Right common carotid artery plus branches (tissue), 1 donor: ENCODE measurements around a stretch of chr3.

DNA sequence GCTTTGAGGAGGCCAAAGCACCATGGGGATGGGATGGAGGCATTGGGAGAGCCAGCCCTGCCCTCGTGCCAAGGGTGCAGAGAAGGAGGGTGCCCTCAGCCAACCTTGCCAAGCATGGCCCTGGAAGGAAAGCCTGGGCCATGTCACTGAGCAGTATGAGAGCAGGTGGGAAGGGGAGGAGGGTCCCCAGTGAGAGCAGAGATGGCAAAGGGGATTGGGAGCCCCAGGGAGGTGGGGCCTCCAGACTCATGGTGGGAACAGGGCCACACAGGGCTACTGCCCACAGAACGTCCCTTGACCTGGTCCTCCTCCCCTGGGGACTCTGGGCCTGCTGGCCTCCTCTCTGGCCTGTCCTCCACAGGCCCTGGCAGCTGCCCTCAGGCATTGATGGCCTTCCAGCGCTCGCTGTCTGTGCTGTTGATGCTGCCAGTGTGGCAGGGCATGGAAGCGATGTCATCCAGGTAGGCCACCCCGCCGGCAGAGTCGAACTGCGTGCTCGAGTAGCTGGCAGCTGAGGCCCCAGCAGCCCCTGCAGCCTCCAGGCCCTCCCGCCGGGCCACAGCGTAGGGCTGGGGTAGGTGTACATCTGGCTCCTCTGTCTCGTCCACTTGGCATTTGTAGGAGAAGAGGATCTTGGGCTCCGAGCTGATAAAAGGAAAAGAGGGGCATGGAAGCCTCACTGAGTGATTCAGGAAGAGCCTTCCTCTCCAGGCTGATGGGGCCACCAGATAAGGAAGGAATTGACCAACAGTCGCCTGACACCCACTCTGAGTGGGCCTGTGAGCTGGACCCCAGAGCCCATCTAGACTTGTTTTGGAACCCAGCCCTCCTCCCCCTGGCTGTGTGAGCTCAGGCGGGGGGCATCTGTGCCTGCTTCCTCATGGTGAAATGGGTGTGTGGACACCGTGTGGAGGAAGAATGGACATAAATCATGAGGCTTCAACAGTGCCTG is 17.1 kb downstream of the TPRA1 start:
- PRO-cap = no peak

- PRO-cap = no peak
Observed at GRCh38 chr3:127588825-127589583, 1.5 kb downstream of the TPRA1 start.

GRCh38 chr3:127589584-127590050 is 916 bp downstream of the TPRA1 start:
- PRO-cap = no peak

GRCh38 chr3:127680261-127680888 is 7.6 kb downstream of the ABTB1 start:
- PRO-cap = no peak

DNA sequence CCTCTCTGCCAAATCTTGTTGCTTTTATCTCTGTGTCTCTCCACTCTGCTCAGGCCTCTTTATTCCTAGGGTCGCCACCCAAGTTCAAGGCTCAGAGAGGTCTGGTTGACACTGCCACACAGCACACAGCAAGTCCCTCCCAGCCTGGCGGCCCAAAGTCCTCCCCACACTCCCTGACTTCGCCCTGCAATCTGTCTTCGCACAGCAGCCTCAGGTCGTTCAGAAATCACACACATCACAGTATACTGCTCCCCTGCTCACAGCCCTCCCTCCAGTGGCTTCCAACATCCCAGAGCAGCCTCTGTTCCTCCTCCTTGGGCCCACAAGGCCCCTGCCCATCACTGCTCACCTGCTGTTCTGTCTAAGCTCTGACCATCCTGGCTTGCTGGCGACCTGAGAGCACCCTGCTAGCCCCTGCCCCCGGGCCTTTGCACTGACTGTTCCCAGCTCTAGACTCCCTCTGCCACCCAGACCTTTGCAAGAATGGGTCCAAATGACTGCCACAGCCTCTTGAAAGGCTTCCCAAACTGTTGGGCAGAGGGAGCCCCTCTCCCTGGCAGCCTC is 48.4 kb downstream of the MGLL start:
- PRO-cap = no peak

GRCh38 chr3:127791519-127791926 is 30.8 kb downstream of the MGLL start:
- PRO-cap = no peak

DNA sequence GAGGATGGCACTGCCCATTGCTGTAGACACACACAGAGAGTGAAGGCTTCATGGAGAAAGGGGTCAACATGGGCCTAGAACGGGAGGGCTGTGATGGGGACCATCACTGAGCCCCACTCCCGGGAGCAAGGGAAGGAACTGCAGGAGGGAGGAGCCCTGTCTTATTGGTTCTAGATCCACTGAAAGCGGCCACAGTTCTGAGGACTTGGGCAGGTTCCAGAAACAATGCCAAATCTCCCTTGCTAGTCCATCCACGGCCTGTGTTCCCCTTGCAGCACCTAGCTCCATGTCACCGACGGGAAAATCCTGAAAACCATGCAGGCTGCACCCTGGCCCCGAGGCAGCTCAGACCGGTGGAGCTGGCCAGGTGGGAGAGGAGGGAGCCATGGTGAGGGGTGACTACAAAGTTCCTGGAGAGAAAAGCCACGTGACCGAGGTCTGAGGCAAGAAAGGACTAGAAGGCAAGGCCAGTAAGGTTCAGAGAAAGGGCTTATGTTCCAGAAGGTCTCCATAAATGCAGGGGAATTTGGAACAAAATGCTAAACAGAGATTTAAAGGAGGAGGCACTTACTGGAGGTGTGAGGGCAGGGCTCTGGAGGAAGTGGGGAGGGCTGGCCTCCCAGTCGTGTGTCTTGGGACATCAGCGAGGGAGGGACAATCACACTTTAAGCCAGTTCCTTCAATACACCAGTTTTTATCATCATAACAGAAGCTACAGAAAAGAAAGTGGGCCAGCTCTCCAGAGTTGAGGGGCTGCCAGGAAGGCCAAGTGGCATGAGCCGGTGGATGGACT is 5.4 kb downstream of the MGLL start:
- PRO-cap = no peak

GRCh38 chr3:127821514-127822068 is 724 bp downstream of the MGLL start:
- PRO-cap = bidirectional peak, plus-strand start at chr3:127821633, minus-strand start at chr3:127821615

GRCh38 chr3:127823295-127823520 is 893 bp upstream of the MGLL start:
- PRO-cap = no peak

DNA sequence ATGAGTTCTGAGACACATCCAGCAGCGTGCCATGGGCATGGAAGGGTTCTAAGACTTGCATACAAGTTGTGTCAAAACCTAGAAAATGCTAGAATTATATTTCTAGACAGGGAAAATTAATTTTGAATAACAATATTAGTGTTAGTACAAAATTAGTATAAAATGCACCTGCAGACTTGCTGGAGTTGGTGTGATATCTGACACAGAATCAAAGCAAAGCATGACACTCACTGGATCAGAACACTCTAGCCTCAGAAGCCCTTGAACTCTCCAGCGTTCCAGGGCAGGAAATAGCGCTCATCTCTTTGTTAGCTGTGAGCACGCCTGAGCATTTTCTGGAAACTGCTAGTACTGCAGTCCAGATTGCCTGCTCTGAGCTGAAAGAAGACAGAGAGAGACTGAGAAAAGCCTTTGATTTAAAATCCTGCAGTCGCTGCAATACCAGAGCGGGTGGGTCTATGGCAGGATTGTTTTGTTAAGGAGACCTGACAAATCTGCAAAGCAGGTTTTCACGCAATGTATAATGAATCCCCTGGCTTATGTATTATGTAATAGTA is 25.7 kb upstream of the MGLL start:
- PRO-cap = no peak

GRCh38 chr3:128010133-128010872 is 41.9 kb upstream of the SEC61A1 start:
- PRO-cap = no peak

- PRO-cap = no peak
Observed at GRCh38 chr3:128050446-128051095, 1.7 kb upstream of the SEC61A1 start.

DNA sequence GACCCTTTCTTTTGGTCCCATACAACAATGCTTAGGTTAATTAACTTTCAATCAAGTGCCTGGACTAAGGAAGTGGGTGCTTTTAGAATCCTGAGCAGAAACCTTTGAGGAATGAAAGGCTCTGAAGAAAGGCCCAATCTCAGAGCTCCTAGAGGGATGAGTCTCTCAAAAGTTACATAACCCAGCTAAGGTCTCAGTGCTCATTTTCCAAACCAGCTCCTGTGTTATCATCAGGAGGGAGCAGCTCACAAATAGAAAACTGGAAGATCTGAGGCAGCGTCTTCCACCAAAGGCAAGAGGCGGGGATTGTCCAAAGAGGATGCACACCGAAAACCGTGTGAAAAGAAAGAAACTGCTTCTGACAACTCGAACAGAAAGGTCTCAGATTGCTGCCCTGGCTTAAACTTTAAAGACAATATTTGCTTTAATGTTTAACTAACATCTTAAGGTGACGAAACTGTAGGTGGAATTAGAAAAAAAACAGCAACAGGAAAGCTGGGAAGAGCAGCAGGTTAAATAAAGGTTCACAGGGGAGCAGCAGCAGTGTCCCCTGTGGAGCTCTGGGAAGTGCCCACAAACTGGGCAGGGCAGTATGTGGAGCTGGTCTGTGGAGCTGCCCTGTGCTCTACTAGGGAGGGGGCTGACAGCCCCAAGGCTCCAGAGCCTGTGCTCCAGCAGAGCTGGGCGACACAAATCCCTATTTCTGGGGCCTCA is 25.5 kb downstream of the RUVBL1 start:
- PRO-cap = no peak

GRCh38 chr3:128207962-128208432 is 54.7 kb downstream of the EEFSEC start:
- PRO-cap = no peak

- PRO-cap = no peak
Observed at GRCh38 chr3:128308528-128309381, 155.5 kb downstream of the EEFSEC start.

DNA sequence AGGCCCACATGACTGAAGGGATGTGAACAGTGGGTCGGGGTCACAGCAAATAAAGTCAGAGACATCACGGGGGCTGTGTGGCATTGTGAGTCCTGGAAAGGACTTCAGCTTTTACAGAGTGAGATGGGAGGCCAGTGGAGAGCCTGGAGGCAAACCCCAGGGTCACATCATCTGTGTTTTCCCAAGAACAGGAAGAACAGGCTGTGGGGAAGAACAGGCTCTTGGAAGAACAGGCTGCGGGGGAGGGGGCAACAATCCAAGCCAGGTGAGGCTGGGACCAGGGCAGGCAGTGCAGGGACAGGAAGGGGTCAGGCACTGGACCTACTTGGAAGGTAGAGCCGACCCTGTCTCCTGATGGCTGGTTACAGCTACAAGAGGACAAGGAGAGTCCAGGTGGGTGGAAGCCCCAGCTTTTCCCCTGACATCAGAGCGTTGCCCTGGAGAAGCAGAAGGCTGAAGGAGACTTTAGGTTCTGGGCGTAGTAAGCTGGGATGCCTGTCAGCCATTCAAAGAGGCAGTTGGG is 131.1 kb downstream of the DNAJB8 start:
- PRO-cap = no peak

DNA sequence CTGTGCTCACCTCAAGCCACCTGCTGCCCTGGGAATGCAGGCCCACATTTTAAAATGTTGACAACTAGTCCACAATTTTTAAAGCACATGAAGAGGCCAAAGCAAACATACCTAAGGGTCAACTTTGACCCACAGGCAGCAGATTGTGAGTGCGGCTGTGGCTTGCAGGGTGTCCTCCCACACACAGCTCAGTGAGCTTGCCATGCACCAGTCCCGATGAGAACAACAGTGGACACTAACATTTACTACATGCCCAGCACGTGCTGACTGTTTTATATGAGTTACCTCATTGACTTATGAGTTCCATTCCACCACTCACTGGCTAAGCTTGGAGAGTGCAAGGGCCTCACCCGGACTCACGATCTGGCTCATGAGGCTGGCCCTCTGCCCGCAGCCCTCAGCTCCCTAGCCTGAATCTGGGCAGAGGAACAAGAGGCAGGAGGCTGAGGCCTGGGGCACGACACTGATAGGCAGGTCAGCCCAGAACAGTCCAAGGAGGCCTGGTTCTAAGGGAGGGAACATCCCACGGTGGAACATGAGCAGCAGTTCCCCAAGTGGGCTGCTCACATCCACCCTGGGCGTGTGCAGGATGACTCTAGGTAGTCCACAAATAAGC is 81.2 kb downstream of the DNAJB8 start:
- PRO-cap = no peak

GRCh38 chr3:128412959-128413292 is 53.8 kb downstream of the DNAJB8 start:
- PRO-cap = no peak

- PRO-cap = no peak
Observed at GRCh38 chr3:128493509-128494119, 613 bp upstream of the GATA2 start.

- PRO-cap = no peak
Observed at GRCh38 chr3:128549190-128549745, 56.3 kb upstream of the GATA2 start.